Caco-2 (cell line): Measurements from ENCODE around the genes HPF1 and SCRG1.

- PRO-cap, result no peak
- RRBS, result no CpG with 5 or more reads among the region's 8 CpGs
These were observed 169.5 kb downstream of the TLL1 start for GRCh38 chr4:166042442-166043019.

DNA sequence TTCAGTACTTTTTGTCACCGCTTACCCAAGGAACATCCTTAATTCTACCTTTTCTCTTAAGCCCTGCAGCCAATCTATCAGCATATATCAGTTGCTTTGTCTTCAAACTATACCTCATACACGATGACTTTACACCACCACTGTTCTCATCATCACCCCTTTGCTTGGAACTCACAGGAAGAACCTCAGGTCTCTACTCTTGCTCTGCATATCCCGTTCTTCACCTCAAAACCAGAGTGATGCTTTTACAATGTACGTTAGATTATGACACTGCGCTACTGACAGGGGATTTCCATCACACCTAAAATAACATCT lies 172.3 kb downstream of the TLL1 start:
- PRO-cap, result no peak
- RRBS, result no CpG with 5 or more reads among the region's 5 CpGs

DNA sequence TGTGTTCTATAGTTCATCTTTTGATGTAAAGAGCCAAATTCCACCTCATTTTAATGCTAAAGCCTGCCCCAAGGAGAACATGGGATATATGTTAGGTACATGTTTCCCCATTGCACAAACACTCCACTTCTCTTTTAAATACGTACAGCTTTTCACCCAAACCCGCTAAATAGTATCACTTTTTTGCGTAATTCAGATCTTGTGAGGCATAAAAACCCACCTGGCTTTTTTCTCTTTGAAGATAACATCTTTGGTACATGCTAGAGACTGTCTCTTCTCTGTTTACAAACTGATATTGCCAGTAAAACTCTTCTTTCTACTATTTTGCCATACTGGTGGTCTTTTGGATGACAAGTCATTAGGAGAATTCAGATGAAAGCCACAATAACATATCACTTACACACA lies 608.4 kb downstream of the TLL1 start:
- PRO-cap, result no peak
- RRBS, result no CpG with 5 or more reads among the region's 3 CpGs

GRCh38 chr4:168498152-168498694 lies 1.4 kb downstream of the PALLD start:
- PRO-cap, result no peak
- RRBS, result no CpG with 5 or more reads among the region's 2 CpGs

GRCh38 chr4:168560005-168560650 lies 63.3 kb downstream of the PALLD start:
- PRO-cap, result no peak
- RRBS, result no CpG with 5 or more reads among the region's 3 CpGs

- PRO-cap, result no peak
- RRBS, result no CpG with 5 or more reads among the region's 11 CpGs
These were observed 225.0 kb downstream of the CBR4 start for GRCh38 chr4:168784839-168785602.

DNA sequence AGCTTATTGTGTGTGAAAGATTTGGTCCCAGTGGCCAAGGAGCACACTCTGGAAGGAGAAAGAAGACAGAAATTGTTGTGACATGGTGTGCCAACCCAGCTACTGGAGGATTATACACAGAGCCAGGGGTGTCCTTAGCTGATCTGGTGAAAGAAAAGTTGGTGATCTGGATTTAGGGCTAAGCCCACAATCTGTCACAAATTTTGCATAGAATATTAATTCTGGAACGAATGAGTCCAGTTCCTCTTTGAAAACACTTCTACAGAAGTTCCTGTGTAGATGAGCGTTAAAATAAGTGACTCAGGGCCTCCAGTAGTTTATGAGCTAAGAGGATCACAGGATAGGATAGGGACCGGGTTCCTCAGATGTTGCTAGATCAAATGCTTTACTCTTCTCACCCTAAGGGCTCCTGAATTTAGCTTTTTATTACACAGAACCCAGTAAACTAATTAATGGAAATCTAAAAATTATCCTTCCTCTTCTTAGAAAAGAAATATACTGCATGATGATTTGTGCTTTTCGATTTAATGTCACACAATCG lies 179.0 kb downstream of the CBR4 start:
- PRO-cap, result no peak
- RRBS, result no CpG with 5 or more reads among the region's 5 CpGs

- PRO-cap, result no peak
- RRBS, result no CpG with 5 or more reads among the region's 8 CpGs
These were observed 174.1 kb downstream of the CBR4 start for GRCh38 chr4:168835893-168836381.

DNA sequence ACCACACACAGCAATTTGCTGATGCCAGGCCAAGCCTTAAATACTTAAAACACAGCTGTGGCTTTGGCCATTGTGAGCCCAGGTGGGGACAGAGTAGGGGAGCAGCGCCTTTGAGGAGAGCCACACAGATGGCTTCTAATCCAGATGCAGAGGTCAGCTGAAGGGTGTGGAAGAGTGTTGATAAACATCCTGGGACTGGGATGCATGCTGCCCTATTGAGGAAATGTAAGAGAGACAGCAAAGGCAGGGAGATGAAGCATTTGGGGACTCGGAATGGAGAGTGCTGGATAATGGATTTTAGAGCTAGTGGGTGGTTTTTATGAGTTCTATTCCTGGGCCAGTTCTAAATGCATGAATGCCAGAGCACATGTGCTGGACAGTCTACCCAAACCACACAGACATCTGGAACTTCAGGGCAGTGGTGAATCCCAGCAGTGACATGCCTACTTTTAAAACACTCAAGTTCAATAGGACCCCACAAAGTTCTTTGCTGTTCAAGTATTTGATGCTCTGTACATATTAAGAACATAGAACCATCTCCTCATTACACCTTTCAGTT lies 134.0 kb downstream of the CBR4 start:
- PRO-cap, result no peak
- RRBS, result no CpG with 5 or more reads among the region's 2 CpGs

- PRO-cap, result no peak
- RRBS, result no CpG with 5 or more reads among the region's 5 CpGs
These were observed 119.3 kb downstream of the CBR4 start for GRCh38 chr4:168890673-168891292.

DNA sequence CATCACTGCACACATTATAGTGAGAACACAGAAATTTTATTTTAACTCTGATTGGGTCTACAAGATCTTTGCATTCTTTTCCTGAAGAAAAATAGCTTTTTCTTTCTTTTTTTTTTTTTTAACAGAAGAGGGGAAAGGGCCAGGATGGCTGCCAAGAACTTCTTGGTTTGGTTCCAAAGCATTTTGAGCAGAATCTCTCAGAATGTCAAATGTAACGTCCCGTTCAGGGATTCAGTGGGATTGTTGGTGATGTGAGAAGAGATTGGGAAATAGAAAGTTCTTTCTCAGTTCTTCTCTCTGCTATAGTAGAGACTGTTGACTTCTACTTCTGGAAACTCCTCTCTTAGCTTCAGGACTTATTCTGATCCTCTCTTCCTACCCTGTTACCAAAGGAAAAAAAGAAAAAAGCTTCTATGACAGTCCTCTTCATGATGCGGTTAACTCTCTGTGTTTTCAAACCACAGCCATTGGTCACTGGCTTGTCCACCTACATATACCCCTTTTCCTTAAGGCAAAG lies 71.0 kb upstream of the CBR4 start:
- PRO-cap, result no peak
- RRBS, result no CpG with 5 or more reads among the region's 3 CpGs

GRCh38 chr4:169254553-169255051 lies 16.2 kb downstream of the SH3RF1 start:
- PRO-cap, result no peak
- RRBS, result no CpG with 5 or more reads among the region's 5 CpGs

DNA sequence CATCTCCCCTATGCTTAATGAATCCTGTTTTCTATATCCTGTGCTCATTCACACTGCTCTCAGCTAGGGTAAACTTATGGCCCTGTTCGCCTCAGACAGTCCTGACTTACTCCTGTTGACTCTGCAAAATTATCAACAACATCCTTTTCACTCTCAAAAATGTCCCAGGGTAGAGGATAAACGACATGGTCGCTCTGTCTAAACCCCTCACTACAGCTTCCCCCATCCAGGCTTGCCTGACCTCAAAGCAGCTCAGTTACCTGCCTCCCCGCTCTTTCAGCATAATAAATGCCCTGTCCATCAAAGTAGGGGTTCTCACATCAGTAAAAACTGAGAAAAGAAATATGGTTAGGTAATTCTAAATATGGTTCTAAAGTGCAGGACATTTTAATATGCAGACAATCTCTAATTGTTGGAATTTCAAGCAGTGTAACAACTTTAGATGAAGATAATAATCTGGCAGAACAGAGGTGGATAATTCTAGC lies 13.4 kb downstream of the SH3RF1 start:
- PRO-cap, result no peak
- RRBS, result no CpG with 5 or more reads among the region's 4 CpGs

DNA sequence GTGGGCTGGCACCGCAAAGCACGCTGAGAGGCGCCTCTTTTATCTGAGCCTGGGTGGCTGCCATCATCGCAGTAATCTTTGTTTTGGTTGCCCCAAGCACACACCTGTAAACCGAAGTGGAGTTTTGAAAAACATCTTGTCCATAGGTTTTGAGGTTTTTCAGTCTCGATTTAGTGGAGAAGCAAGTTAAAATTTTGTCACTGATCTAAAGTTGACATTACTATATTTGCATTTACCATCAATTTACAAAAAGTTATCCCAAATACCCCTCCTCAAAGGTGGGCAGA lies 1.0 kb upstream of the SH3RF1 start:
- PRO-cap, result unidirectional peak, minus-strand start at position 80 of the sequence
- RRBS, result no CpG with 5 or more reads among the region's 6 CpGs

DNA sequence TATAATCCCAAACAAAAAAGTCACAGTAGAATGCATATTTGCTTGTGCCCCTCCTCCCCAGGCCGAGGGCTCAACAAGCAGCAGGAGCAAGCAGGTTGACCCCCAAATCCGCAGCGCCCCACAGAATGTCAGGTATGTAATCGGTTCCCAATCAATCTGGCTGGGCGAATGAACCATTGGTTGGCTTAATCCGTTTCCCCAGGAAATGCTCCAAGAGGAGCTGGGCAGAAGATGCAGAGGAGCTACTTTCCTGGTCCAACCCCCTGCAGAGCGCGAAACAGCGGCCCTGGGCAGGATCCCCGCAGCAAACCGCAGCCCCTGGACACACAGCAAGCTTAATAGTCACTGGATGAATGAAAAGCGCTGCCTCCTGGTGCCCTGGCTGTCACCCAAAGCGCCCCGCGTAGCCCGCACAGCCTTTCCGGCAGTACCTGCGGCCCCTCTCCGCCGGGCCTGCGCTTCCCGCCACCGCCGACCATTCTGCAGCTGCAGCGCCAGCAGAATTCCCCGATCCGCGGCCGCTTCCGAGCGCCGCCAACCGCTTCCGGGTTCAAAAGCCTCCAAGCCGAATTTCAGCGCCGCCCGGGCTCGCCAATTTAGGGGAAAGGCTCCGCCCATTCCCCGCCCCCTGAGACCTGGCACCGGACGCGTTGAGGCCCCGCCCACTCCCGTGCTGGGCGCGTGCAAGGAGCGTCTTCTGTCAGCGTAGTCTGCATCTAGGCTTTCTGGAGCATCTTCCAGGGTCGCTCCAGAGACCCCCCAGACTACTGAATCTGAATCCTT lies at the start of gene HPF1:
Gene HPF1 (minus strand): TSS at position 546 of the 783 bp plus-strand sequence.
- PRO-cap, result unidirectional peak, plus-strand start at position 204 of the sequence; bidirectional peak, plus-strand start at position 665 of the sequence, minus-strand start at position 546 of the sequence
- RRBS, result 2% methylated on average over 14 of the region's 51 CpGs

- PRO-cap, result no peak
- RRBS, result no CpG with 5 or more reads among the region's 9 CpGs
These were observed 32.6 kb downstream of the MFAP3L start for GRCh38 chr4:169993482-169994146.

GRCh38 chr4:171197257-171197569 lies 616.0 kb upstream of the GALNTL6 start:
- PRO-cap, result no peak
- RRBS, result no CpG with 5 or more reads among the region's 2 CpGs

- PRO-cap, result no peak
- RRBS, result no CpG with 5 or more reads among the region's 1 CpG
These were observed 214.8 kb downstream of the GALNTL6 start for GRCh38 chr4:172028071-172028404.

DNA sequence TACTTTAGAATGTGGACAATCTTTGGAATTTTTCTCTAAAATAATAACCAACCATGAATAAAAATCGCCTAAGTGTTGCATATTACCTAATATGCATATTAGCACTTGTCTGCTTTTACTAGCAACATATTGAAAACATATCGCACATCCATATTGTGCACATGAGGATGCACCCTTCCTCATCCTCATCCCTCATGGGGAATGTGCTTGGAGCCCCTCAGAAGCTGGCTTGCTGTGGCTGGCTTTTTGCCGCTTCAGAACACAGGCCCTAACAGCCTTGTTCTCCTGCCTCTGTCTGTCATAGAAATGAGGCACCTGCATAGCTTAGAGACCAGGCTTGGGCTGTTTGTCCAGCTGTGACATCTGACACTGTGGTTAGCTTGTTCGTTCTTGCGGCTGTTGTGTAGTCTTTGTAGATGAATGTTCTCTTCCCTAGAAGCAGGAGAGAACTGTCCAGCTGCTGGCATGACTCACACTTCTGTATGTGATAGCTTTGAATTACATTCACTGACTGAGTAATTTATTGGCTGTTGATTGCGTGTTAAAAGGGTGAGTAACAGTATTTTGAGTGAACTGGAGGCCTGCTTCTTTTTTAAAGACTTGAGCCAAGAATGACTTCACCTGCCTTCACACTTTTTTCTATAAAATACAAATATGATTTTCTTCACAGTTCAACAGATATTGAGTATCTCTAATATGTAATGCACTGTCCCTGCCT lies 81.9 kb downstream of the HMGB2 start:
- PRO-cap, result no peak
- RRBS, result no CpG with 5 or more reads among the region's 6 CpGs

DNA sequence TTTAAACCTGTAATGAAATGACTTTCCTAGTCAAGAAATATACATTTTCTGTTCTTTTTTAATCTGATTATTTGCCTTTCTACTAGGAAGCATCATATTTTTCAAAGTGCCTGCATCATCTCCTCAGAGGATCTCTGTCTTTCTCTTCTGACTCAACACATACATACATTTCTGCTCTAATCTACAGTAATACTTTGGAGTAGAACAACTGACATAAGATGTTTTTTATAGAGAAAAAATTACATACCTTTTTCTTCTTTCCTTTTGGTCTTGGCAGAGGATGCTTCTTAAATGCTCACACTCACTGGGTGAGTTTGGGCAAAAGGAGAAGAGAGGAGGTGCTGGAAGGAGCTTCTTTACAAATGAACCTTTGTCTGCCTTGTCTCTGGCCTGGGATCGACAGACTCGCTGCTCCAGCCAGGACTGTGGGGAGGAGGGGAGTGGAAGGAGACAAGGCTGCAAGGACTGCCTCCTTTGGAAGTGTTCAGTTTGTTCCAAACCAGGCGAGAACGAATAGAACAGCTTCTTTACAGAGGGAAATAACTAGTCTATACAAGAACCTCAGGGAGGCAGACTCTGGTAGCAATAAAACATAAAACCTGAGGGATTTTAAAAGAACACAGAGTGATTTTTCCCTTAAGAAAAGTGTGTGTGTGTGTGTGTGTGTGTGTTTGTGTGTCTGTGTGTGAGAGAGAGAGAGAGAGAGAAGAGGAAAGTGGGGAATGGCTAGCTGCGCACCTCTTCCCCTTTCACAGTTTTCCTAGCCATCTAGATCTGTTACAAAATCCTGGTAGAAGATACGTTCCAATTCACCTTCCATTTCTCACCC lies at the start of gene SCRG1:
Gene SCRG1 (minus strand): TSS at position 296 of the 829 bp plus-strand sequence.
- PRO-cap, result no peak
- RRBS, result no CpG with 5 or more reads among the region's 6 CpGs